Choroid plexus epithelial cell (primary cell): ENCODE measurements around a stretch of chr16.

DNA sequence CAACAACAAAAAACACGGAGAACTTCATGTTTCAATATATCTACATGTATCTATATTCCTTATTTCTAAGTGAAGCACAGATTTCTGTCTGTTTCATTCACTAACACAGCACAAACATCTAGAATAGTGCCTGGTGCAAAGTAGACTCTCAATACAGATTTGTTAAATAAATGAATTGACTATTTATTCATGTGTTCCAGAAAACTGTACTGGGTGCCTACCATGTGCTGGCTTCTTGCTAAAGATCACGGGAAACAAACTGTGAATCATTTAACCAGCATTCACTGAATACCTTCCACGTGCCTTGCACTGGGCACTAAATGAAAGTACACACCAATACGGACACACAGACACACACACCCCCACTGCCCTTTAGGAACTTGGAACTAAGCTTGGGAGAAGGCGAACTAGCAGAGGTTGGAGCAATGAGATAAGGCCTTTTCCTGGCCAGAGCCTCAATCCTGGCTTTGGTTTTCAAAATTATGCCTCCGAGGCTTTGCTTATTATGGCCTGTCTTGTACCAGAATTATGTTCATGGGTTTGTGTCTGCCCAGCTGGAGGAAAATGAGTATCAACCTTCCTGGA is 32.5 kb downstream of the CPPED1 start:
- RRBS: no CpG with 5 or more reads among the region's 6 CpGs

DNA sequence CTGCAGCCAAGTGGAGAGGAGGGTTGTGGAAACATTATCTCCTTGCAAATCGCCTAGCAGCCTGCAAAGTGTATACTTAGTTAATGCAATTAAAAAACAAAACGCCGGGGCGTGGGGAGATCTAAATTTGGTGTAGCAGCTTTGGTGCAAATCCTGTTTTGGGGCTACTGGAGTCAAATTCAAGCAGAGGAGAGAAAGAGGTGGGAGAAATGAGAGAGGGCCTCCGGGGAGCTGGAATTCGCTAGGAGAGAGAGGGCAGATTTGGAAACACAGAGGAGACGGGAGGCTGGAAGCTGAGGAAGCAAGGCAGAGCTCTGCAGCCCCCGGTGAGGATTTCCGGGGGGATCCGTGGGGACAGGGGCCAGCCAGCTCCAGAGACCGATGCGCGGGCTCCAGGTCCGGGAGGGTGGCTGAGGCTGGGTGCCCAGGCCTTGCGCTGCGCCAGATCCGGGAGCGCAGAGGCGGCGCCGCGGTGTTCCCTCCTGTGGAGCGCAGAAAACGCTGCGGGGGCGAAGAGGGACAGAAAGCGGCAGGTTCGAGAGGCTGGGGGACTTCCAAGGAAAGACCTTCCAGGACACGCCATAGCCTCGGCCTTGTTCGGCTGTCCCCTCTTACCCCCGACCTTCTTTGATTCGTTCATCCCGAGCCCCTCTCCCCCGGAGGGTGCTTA is 924 bp upstream of the SHISA9 start:
- RRBS: 3% methylated on average over 12 of the region's 35 CpGs

GRCh38 chr16:12902759-12903559 is 1.6 kb downstream of the SHISA9 start:
- RRBS: 3% methylated on average over 5 of the region's 48 CpGs

DNA sequence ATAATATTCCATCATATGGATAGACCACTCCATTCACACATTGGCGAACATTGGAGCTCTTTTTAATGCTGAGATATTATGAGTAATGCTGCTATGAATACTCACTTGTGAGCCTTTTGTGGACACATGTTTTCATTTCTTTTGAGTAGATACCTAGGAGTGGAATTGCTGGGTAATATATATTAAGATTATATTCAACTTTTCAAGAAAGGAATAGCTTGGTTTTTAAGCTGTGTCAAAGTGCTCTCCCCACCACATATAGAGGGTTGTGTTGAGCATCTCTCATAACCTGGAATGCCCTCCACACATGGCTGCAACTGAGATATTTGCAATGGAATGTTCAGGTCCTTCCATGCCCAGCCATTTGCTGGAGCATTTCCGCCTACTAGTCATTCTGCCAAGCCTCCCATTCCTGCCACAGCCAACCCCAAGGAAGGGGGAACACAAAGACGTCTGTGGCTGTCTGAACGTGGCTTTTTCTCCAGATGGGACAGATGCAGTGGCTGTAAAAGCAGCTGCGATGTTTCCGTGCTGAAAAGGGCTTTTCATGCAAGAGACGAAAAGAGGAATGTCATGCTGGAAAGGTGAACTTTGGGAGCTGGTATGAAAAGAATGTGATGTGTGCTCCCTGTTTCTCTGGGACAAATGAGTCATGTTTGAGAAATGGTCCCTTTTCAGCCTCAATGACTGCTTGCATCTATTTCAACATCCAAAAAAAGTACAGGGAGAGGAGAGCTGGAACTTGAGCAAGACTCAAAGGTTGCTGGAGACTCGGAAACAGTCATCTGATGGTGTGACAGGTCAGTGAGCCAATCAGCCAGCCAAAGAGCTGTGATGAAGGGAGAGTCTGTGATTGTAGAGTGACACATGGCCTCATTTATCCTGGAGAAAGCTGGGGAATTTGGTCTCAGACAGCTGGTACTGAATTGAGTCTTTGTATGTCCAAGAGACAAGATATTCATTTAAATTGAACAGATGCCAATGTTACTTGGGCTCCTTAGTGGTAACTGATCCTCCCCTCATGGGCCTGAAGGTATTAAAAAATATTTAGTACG is 208.8 kb downstream of the SHISA9 start:
- RRBS: no CpG with 5 or more reads among the region's 9 CpGs

GRCh38 chr16:13994540-13995006 is 74.6 kb downstream of the ERCC4 start:
- RRBS: no CpG with 5 or more reads among the region's 10 CpGs

- RRBS: no CpG with 5 or more reads among the region's 17 CpGs
Observed at GRCh38 chr16:14002996-14003781, 67.9 kb upstream of the MRTFB start.

- RRBS: no CpG with 5 or more reads among the region's 12 CpGs
Observed at GRCh38 chr16:14303144-14303462, 232.0 kb downstream of the MRTFB start.

GRCh38 chr16:14490193-14490851 is 139.7 kb downstream of the PARN start:
- RRBS: no CpG with 5 or more reads among the region's 5 CpGs

DNA sequence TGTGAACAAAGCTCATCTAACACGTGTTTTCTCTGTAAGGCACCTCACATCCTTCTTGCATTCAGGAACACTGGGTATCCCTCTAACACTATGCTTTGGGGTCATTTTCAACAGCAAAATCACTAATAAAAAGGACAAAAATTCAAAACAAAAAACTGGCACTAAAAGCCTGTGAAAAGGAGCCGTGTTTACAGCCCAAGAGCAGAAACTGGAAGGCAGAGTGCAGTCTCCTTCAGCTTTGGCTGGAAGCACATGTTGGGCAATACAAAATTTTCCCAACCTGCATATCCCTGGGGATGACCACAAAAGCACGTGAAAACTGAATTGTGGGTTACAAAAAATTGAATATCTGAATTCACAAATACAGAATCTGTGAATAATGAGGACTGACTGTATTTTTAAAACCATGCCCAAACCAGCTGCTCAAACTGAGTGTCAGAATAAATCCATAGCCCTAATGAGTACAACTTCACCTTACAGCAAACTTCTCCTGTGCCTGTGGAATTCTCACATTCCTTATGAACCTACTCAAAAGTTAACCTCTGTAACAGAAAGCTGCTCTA is 102.3 kb downstream of the PARN start:
- RRBS: no CpG with 5 or more reads among the region's 3 CpGs

DNA sequence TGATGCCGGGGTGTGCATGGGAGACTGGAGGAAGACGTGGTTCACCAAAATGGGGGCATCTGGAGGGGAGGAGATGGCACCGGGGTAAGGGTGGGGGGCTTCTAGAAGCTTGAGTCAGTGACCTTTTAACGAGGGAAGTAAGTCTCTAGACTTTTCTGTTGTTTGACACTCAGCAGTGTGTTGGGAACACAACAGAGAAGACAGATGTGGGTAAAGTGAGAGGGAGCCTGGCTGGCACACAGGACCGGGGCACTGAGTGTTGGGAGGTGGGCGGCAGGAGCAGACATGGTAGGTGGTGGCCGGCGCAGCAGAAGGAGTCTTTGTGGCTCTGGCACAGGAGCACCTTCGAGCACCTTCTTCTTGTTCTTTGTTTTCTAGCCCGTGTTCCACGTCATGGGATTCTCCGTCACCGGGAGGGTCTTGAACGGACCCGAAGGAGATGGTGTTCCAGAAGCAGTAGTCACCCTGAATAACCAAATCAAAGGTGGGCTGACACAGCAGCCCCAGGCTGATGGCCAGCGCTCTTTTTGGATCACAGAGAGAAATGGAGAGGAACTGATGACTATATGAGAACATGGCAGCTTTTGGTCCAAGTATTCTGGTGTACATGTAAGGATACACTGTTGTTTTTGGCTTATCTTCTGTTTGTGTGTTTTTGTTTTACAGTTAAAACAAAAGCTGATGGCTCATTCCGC is 23.5 kb downstream of the NOMO1 start:
- RRBS: 96% methylated on average over 1 of the region's 17 CpGs

- RRBS: no CpG with 5 or more reads among the region's 7 CpGs
Observed at GRCh38 chr16:15016211-15016669, 39.6 kb downstream of the NTAN1 start.

DNA sequence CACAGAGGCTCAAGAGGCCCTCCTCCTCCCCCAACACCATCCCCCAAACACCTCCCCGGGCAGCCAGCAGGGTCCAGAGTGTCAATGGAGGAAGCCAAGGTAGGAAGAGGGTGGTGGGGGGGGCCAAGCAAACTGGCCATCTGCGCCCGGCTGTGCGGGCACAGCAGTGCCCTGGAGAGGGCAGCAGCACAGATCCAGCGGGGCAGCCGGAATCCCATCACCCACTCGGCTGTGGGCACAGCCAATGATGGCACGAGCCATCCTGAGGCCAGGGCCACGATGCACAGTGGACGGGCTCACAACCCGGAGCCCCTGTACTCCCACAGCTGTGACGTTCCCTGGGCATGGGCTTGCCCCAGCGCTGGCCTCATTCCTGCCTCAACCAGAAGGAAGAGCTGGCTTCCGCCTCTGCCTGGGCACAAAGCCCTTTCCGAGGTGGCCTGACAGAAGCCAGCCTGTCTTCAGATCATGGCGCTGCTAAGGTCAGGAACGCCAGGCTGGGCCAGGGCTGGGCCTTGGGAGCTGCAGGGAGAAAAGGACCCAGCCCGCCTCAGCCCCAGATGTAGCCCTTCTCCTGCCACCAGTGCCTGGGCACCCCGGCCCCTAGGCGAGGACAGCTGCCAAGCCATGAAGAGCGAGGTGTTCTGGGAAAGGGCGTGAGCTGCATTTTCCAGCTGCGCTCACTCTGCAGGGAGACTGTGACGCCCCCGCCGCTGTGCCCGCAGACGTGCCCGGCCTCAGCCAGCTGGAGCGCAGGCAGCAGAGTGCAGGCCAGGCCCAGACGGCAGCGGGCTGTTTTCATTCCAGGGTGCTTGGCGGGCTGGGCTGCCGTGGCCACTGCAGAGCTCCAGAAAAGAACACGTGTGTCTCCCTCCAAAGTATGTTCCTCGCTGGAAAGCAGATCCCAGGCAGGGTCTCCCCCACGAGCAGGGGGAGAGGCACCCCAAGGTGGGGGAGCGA is 51.3 kb upstream of the RRN3 start:
- RRBS: no CpG with 5 or more reads among the region's 38 CpGs

DNA sequence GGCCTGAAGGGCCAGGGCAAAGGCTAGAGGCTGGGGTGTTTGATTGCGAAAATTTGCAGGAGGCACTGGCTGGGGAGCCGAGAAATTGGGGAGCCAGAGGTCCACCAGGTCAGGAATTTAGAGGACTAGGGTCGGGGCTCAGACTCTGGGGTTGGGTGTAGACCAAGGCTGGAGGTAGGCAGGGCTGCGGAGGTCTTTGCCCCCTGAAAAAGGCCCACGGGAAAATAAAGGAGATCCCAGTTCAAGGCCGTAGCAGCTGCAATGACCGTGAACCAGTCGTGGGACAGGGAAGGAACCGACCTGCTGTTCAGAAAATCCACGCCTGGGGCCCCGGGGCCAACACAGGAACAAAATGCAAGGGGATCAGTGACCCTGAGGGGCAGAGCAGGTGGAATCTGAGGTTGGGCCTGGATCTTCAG is 813 bp downstream of the MPV17L start:
- RRBS: no CpG with 5 or more reads among the region's 11 CpGs

- RRBS: no CpG with 5 or more reads among the region's 7 CpGs
Observed at GRCh38 chr16:15489426-15489899, 55.1 kb downstream of the BMERB1 start.

DNA sequence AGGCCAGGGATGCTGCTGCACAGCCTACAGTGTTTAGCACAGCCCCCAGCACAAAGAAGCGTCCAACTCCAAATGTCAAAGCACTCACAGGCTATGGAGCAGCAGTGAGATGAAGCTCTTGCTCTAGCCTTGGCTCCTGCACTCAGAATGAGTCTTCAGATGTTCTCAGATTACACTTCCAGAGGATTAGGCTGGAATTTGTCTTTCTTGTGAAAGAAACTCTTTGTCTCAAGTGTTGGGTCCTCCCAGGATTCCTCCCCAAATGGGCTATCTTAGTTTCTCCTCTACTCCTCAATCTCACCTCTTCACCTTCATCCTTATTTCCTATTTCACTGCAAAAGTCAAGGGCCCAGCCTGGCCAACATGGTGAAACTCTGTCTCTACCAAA is 64.5 kb downstream of the BMERB1 start:
- RRBS: no CpG with 5 or more reads among the region's 1 CpG

- RRBS: no CpG with 5 or more reads among the region's 8 CpGs
Observed at GRCh38 chr16:15507302-15507795, 73.0 kb downstream of the BMERB1 start.

DNA sequence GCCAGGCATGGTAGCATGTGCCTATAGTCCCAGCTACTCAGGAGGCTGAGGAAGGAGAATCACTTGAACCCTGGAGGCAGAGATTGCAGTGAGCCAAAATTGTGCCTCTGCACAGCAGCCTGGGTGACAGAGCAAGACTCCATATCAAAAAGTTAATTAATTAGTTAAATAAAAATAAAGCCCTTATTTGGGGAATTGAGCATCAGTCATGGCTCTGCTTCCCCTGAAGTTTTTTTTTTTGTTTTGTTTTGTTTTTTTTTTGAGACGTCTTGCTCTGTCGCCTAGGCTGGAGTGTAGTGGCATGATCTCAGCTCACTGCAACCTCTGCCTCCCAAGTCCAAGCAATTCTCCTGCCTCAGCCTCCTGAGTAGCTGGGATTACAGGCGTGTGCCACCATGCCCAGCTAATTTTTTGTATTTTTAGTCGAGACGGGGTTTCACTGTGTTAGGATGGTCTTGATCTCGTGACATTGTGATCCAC is 47.6 kb downstream of the NDE1 start:
- RRBS: no CpG with 5 or more reads among the region's 6 CpGs

DNA sequence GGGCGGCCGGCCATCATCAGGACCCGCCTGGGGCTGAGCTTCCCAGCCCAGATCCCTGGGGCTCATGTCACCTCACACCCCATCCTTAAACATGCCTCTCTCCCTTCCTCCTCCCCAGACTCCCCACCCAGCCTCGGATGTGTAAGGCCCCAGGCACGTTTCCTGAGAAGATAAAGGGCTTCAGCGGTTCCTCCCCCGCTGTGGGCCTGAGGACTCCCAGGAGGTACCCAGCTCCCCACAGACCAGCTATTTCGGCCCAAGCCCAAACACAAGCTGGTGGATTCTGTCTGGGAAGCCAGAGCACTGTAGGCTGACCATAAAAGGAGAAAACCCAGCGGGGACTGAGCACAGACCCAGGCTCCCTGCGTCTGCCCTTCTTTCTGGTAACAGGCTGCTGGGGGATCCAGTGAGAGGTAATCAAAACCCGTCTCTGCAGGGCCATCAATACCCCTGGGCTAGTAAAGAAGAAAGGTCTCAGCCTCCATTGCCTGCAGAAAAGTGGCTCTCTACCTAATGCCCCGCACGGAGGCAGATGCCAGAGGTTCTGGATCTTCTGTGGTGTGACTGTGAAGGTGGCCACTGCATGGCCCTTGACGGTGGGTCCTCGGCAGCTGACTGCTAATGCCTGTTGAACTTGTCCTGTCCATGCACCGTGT is 49.1 kb downstream of the MYH11 start:
- RRBS: no CpG with 5 or more reads among the region's 16 CpGs

DNA sequence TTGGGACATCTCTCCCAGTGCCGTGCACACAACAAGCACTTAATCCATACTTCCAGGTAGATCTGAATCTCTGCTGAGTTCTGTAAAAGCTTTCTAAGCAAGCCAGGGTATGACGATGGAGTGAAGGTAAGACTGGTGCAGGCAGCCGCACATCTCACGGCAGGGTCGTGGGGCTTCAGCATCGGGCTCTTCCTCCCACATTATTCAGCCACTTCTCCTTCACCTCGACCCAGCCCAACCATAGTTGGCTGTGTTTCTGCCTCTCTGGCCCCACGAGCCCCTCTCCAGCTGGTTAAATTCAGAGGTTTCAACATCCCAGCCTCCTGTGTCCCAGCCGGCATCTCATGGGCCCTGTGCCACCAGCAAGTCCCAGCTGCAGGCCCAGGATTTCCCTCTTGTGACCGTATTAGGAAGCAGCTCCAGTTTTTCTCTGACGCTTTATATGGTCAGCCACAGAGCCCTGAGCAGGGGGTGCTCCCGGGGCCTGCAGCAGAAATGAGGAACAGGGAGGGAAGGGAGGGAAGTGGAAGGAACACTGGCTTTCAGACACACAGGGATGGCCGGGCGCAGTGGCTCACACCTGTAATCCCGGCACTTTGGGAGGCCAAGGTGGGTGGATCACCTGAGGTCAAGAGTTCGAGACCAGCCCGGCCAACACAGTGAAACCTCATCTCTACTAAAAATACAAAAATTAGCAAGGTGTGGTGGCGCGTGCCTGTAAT is 27.4 kb downstream of the MYH11 start:
- RRBS: 50% methylated on average over 2 of the region's 19 CpGs

DNA sequence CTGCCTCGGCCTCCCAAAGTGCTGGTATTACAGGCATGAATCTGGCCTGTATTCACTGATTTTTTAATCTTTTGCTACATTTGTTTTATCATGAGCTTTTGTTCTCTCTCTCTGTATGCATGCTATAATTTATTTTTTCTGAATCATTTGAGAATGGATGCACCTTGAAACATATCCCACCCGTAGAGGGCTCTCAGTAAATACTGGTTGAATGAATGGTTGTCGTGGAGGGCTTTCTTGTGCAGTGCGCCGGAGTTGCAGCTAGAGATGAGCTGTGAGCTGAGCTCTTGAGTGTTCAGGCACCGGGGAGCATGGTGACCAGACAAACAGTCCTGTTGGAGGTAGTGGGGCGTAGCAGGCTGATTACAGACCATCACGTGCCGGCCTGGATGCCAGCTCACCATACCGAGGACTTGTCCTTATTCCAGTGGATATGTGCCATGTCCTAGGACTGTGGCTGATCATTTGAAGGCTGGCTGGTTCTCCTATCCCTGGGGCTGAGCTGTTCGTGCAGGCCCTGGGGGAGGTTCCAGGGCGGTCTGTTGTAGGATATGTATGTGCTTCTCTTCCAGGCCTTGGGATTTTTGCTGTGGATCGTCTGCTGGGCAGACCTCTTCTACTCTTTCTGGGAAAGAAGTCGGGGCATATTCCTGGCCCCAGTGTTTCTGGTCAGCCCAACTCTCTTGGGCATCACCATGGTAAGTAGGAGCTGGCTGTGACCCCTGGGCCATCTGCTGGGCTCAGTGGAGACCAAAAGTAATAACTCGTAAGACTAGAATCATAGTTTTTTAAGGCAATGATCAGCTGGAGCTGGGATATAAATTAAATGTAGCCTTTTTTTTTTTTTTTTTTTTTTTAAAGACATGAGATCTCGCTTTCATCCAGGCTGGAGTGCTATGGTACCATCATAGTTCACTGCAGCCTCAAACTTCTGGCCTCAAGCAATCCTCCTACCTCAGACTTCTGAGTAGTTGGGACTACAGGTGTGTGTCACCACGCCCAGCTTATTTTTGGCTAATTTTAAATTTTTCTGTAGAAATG is 60.1 kb downstream of the ABCC1 start:
- RRBS: 97% methylated on average over 5 of the region's 17 CpGs